Foreskin fibroblast (primary cell): Measurements from ENCODE around the gene DACT1.

DNA sequence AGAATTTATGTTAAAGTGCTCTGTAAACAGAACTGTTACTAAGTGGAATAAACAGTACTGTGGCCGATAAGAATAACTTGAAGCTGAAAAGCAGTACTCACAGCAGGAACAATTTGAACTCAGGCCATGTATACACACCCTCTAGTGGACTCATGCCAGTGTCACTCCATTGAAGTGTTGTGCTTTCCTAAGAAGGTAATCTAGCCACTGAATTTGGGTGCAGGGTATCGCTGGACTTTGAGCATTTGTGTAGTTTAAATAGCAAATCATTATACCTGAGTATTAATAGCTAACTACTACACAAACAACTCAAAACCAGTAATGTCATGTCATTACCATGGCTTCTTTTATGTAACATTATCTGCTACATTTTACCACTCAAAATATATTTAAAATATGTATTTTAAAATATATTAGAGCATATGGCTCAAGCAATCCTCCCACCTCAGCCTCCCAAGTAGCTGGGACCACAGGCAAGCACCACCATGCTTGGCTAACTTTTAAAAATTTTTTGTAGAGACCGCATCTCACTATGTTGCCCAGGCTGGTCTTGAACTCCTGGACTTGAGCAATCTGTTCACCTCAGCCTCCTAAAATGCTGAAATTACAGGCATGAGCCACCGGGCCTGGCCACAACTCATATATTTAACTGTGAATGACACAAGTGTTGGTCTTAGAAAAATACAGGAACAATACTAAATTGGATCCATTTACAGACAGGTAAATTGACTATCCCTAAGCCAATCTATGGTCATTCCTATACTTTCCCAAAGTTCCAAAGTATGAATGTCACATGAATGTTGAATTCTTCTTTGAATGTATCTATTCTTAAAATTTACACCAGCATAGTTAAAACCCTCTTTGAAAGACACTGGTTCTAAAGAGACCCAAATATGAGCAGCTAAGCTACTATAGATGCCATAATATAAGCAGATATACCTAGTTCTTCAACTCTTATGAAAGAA lies 25.5 kb upstream of the ARID4A start:
- RRBS = no CpG with 5 or more reads among the region's 4 CpGs

GRCh38 chr14:58296712-58297248 lies 1.6 kb upstream of the ARID4A start:
- RRBS = no CpG with 5 or more reads among the region's 7 CpGs

DNA sequence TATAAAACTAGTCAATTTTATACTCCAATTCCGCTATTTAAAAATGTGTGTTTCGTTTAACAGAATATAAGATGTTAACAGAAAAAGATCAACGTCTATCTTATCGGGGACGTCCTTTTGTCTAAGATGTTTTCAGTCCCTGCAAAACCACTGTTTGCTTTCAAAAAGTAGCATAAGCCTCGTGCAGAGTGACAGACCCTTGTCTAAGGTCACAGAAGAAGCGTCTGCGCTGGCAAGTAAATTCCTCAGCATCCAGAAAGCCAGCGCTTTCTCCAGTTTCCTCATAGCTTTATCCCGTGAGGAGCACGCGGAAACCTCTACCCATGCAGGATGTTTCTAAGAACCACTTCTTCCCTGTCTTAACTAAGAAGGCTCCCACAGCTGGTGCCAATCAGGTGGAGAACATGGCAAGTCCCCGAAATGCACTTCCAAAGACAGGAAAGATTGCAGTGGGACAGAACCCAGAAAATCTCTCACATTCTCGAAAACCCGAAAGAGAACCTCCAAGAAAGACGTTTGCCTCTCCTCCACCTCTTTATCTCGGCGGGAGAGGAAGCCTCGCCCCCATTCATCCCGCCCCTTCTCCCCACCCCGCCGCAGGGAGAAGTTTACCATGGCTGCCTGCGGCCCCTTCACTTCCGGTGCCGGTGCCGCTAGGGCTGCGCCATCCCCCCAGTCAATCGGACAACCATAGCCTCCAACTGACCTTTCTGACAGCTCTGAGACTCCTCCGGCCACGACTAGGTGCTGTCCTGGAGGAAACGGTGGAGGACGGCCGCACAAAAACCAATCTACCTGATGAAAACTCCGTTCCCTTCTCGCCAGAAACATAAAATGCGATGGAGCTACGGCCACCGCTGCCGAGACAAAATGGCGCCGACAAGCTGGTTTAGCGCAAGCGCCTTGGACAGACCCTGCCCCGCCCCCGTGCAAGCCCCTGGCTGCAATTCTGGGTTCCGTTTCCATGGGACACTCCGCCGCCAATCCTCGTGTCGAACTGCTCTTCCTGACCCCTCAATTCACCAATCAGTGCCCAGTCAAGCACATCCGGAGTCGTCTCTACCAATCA lies 772 bp upstream of the ARID4A start:
- RRBS = 2% methylated on average over 4 of the region's 52 CpGs

- RRBS = no CpG with 5 or more reads among the region's 3 CpGs
Measured at GRCh38 chr14:58310220-58310743, 11.9 kb downstream of the ARID4A start.

DNA sequence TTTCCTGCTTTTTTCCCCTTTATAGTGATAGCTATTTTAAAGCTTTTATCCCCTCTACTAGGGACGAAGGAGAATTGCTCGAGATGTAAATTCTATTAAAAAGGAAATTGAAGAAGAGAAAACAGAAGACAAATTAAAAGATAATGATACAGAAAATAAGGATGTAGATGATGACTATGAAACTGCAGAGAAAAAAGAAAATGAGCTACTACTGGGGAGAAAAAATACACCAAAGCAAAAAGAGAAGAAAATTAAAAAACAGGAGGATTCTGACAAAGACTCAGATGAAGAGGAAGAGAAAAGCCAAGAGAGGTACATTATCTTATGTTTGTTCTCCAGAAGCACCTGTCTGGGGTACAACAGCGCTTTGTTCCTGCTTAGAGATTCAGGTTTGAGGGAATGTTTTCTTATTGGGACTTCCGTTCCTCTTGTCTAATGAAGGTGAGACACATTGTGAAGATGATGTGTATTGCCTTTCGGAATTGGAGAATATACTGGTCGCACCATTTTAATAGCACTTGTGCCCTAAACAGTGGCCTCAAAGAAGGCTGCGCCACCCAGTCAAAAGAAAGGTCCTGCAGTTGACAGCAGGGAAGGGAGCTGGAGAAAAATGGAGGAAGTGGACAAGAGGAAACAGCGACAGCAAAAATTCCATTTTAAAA lies 44.6 kb upstream of the TOMM20L start:
- RRBS = no CpG with 5 or more reads among the region's 8 CpGs

- RRBS = no CpG with 5 or more reads among the region's 4 CpGs
Measured at GRCh38 chr14:58353397-58354116, 42.2 kb upstream of the TOMM20L start.

- RRBS = 95% methylated on average over 2 of the region's 10 CpGs
Measured at GRCh38 chr14:58520692-58521255, 93.3 kb downstream of the KIAA0586 start.

DNA sequence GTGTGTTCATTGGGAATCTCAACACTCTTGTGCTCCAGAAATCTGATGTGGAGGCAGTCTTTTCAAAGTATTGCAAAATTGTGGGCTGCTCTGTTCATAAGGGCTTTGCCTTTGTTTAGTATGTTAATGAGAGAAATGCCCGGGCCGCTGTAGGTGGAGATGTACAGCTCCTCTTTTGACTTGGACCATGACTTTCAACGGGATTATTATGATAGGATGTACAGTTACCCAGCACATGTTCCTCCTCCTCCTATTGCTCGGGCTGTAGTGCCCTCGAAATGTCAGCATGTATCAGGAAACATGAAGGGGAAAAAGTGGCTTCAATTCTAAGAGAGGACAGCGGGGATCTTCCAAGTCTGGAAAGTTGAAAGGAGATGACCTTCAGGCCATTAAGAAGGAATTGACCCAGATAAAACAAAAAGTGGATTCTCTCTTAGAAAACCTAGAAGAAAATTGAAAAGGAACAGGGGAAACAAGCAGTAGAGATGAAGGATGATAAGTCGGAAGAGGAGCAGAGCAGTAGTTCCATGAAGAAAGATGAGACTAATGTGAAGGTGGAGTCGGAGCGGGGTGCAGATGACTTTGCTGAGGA lies 93.8 kb downstream of the KIAA0586 start:
- RRBS = no CpG with 5 or more reads among the region's 9 CpGs

GRCh38 chr14:58637386-58638142 lies at the start of gene DACT1:
Gene DACT1, plus strand, starts transcription at chr14:58637962.
- RRBS = 1% methylated on average over 33 of the region's 82 CpGs

GRCh38 chr14:58639509-58640194 lies 1.9 kb downstream of the DACT1 start:
- RRBS = no CpG with 5 or more reads among the region's 7 CpGs

DNA sequence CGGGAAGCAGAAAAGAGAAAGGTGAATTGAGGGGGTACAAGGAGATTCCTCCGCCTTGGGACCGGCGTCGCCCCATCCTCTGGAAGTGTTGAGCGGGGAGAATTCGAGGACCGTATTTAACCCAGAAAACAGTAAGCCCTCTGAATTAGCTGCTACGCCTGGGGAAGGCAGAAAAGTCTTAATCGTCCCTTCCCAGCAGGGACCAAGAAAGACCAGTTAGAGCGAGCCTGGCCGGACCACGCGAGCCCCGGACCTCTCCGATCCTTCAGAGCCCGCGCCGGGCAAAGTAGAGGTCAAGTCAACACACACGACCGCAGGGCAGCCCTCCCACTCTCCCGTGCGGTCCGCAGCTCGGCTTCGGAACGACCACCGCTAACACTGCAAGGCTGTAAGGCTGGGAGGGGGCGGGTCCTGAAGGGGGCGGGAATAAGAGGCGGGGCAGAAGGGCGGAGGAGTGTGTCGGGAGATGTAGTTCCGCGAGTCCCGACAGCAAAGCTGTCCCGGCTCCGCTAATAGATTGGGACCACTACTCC lies 353 bp upstream of the DAAM1 start:
- RRBS = 0% methylated on average over 2 of the region's 38 CpGs

DNA sequence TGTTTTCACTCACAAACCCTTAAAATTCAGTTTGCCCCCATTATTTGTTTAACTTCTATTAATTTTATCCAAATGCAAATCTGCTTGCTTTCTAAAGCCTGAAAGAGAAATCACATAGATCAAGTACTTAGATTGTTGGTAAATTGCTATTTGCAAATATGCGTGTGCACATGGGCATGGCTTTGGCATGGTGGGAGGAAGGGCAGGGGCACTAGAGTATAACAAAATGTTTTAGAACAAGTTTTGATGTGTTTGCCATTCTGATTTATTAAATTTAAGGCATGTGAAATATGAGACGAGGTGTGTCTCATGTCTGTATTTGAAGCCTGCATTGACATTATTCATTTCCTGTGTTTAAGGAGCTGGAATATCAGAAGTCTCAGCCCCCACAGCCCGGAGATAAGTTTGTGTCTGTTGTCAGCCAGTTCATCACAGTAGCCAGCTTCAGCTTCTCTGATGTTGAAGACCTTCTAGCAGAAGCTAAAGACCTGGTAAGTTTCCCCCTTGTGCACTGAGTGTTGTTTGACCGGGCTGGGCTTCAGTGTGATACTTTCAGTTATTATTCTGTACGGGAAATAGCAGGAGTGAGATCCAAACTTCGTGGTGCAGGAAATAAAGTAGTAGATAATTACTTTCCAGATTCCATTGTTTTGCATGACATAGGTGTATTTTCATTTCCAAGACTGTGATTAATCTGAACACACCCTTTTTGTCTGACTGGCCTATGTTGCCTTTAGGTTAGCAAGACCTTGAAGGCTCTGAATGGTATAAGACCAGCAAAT lies 101.7 kb downstream of the GPR135 start:
- RRBS = no CpG with 5 or more reads among the region's 6 CpGs

DNA sequence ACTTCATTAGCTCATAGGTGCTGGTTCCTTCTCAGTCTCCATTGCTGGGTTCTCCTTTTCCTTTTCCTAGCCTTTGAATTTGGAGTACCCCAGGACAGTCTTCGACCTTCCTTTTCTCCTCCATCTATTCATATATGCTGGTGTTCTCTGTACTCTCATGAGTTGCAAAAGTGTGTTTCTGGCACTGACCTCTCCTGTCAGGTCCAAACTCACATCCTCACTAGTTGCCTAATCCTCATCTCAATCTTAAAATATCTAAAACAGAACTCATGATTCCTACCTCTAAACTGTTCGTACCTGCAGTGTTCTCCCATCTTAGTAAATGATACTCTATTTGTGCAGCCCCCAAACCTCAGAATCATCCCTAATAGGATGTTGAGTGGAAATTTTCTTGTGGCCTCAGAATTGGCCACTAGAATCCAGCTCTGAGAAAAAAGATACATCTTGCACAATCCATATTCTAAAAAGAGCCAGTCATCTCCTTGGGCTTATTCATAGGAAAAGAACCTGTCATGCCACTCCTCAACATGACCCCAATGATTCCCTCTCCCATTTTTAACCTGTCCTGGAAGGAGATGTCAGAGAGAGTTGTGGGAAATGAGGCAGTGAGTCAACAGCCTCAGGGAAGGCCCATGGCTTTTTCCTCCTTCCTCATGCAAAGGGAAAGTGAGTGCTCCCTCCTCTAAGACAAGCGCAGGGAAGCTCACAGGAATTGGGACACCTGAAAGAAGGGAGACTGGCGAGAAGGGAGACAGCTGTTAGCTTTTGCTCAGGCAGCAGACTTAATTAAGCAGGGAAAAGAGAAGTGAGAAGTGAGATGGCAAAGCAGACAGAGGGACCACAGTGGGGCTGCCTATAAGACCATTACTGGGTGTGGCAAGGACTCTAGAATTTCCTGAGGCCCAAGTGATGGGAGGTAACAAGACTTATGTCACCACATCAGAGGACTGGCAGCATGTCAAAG lies 10.0 kb upstream of the DHRS7 start:
- RRBS = no CpG with 5 or more reads among the region's 4 CpGs

DNA sequence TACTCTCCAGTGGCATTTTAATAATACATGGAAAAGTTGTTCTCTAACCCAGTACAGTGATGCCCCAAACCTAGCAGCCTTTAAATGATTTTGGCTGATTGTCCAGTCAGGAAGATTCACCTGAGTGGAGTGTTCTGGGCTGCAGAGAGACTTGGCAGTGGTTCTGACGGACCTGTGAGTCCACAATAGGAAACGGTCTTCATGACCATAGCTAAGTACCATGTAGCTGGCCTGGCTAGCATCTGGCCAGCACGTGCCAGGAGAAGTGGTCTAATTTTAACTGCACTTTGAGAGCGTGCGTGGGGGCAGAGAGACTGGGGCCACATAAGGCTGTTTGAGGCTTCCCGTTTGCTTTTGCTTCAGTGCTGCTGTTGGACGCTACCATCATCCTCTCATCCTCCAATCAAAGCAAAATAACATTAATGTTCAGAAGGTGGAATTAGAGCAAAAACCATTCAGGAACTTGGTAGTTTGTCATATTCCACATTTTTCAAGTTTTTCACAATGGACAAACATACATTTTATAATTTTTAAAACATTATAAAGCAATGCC lies 54.8 kb downstream of the PPM1A start:
- RRBS = no CpG with 5 or more reads among the region's 7 CpGs

- RRBS = no CpG with 5 or more reads among the region's 30 CpGs
Measured at GRCh38 chr14:60646930-60647543, 2.2 kb downstream of the SIX1 start.

- RRBS = no CpG with 5 or more reads among the region's 5 CpGs
Measured at GRCh38 chr14:60736479-60737257, 2.1 kb downstream of the MNAT1 start.

GRCh38 chr14:60890129-60890824 lies 90.6 kb downstream of the TRMT5 start:
- RRBS = no CpG with 5 or more reads among the region's 9 CpGs

DNA sequence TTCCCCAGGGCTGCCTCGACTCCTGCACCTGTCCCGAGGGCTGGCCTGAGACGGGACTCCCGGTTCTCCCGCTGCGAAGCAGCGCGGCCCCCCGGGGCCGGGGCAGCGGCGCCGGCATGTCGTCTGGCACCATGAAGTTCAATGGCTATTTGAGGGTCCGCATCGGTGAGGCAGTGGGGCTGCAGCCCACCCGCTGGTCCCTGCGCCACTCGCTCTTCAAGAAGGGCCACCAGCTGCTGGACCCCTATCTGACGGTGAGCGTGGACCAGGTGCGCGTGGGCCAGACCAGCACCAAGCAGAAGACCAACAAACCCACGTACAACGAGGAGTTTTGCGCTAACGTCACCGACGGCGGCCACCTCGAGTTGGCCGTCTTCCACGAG lies 598 bp downstream of the PRKCH start:
- RRBS = no CpG with 5 or more reads among the region's 33 CpGs

- RRBS = no CpG with 5 or more reads among the region's 6 CpGs
Measured at GRCh38 chr14:61384987-61385786, 63.8 kb downstream of the PRKCH start.

DNA sequence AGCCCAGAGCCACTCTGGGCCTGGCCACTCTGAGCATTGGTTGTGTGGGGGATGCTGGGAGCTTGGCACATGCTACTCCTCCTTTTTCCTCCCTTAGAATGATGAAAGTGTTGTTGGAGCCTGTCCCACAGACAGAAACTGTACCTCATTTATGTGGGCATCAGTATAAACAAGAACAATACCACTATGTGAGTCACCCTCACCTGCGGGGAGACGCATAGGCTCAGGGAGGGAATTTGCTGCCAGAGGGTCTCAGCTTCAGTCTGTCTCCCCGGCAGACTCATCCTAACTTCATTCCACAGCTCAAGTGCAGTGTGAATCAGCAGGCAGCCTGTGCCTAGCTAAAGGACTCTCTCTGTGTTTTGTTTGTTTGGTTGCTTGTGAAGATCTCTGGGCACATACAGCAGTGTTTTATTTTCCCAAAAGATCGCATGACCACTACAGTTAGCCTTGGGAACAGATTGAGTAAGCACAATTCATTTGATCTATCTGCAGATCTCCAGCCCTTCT lies 98.9 kb downstream of the PRKCH start:
- RRBS = no CpG with 5 or more reads among the region's 4 CpGs